Measurements from ENCODE around the genes CEP55, FFAR4, CYP2C19, CYP2C8 and PDLIM1.

DNA sequence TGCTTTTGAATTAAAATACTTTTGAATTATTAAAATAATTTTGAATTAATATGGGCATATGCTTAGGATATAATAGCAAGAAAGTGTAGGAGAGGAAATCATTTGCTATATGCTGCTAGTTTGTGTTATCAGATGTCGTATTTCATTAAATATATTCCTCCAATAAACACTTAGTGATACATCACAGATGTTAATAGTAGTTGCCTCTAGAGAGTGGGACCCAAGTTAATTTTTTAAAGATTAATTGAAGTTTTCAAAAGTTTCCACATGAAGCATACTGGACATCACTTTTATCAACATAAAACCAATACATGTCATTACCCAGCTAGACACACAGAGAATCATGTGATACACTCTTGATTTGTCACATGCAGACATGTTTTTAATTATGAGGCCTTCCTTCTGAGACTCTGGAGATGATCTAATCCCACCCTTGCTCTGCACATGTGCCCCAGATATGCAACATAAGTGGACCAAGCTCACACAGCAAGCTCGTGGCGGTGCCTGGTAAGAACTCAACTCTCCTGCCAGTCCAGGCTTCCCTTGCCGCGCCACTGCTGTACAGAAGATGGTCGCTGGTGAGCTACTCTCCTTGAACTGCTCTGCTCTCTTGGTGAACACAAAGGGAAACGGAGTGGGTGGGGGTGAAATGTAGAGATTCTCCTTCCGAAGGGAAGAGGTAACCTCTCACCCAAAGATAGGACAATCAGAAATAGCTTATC lies 25.8 kb downstream of the MYOF start:
- RRBS, 2 experiments: no CpG with 5 or more reads among the region's 8 CpGs

GRCh38 chr10:93495842-93497102 lies at the start of gene CEP55:
Gene CEP55 (plus strand): TSS chr10:93496612.
- RRBS, 2 experiments: 1% methylated on average over 6 to 12 of the region's 88 CpGs

DNA sequence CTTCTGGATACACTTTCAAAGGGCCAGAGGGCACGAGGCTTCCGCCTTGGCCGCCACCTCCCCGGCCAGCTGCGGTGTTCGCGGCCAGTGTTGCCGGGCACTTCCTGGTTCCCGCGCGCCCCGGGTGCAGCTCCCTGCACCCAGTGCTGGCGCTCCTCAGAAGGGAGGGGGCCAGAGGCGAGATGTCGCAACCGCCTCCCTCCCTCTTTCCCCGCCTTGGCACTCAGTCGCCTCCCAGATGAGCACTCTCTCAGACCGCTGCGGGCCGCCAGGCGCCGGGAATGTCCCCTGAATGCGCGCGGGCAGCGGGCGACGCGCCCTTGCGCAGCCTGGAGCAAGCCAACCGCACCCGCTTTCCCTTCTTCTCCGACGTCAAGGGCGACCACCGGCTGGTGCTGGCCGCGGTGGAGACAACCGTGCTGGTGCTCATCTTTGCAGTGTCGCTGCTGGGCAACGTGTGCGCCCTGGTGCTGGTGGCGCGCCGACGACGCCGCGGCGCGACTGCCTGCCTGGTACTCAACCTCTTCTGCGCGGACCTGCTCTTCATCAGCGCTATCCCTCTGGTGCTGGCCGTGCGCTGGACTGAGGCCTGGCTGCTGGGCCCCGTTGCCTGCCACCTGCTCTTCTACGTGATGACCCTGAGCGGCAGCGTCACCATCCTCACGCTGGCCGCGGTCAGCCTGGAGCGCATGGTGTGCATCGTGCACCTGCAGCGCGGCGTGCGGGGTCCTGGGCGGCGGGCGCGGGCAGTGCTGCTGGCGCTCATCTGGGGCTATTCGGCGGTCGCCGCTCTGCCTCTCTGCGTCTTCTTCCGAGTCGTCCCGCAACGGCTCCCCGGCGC lies at the start of gene FFAR4:
Gene FFAR4, plus strand, starts transcription at position 226 of the 841 bp plus-strand sequence.
- RRBS, 2 experiments: under 1 to 14% methylated on average over 1 to 10 of the region's 86 CpGs

DNA sequence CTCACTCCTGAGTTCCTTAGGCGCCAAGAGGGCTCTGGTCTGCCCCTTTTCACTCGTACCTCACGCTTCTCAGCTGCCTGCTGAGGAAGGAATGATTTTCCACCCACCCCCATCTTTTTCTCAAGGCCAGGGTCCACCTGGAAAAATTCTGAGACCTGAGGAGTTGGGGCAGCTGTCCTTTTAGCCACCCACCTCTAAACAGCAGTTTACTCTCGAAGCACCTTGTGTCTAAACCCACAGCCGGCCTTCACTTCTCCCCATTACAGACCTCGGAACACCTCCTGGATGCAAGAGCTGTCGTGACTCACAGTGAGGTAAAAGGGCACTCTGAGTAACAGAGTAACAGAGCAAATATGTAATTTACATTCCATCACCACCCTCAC lies 12.4 kb downstream of the FFAR4 start:
- RRBS, 2 experiments: no CpG with 5 or more reads among the region's 7 CpGs

DNA sequence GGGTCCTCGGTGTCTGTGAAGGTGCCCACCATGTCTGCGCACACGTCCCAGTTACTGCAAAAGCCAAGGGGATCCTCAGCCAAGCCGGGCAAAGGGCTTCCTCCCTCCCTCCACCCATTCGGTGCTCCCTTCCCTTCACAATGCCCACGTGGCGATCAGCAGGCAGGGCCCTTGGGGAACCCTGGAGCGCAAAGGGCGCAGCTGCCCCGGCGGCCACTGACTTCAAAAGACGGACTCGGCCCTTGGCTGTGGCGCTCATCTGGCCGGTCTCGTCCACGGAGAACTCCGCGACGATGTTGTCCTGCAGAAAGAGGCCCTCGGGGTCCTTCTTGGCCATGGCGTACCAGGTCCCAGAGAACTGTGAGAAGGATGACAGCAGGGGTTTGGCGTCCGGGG lies 591 bp downstream of the RBP4 start:
- RRBS, 2 experiments: 98% methylated on average over 6 of the region's 24 CpGs; no CpG with 5 or more reads in 1 of the 2 experiments

- RRBS, 2 experiments: no CpG with 5 or more reads among the region's 2 CpGs
Observed at GRCh38 chr10:94174412-94174933, 180.7 kb downstream of the PLCE1 start.

DNA sequence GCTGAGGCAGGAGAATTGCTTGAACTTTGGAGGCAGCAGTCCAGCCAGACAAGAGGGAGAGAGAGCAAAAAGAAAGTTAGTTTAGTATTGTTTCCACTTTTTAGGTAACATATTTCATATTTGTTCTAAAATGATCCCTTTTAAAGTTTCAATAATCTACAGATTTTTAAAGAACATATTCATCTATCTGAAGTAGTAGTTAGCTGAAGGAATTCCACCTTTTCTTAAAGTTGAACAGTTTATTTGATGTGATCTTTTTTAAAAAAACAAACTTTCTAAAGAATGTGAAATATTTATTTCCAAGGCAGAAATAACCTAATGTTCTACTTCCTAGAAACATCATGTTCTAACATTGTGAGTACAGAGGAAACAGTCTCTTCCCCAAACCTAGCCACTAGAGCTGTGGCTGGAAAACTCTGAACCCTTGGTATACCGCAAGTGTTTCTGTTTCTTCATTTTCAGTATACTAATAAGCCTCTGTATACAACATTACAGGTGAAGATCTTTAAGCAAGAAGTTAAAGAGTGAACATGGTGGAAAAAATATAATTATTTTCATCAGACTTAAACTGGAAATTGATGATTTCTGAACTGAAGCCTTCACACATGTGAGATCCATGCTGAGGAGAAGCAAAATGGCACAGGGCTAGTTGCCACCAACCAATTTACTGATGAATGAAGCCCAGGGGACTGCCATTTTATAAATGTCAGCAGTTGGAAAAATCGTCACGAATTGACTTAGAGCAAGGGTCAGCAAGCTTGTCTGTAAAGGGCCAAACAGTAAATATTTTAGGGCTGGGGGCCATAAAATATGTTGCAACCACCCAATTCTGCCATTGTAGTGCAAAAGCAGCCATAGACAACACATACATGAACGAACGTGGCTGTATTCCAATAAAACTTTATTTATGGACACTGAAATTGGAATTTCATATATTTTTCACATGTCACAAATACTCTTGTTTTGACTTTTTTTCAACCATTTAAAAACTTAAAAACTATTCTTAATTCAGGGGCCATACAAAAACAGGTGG lies 35.0 kb downstream of the NOC3L start:
- RRBS, 2 experiments: no CpG with 5 or more reads among the region's 5 CpGs

DNA sequence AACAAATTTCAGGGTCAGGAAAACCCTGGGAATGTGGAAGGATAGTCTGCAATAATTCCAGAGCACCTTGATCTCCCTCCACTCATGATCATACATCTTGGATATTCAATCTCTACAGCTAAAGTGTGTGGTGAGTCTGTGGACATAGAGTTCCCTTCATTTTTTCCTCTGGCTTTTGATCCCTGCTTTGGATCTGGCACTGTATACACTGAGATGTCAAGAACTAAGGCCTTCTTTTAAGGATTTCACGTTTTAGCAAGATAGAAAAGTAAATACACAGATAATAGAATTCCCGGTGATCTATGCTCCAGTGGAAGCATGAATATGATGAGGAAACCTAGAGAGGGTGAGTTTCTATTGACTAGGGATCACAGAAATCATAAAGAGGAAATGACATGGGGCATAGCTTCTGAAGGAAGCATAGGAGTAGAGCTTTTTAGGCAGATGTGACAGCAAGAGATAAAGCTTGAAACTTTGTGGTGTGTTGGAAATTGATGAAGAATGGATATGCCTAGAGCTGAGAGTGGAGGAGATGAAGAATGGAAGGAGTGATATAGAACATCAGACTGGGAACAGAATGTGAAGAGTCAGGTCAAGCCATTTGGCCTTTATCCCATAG lies 28.2 kb upstream of the CYP2C19 start:
- RRBS, 2 experiments: no CpG with 5 or more reads among the region's 2 CpGs

DNA sequence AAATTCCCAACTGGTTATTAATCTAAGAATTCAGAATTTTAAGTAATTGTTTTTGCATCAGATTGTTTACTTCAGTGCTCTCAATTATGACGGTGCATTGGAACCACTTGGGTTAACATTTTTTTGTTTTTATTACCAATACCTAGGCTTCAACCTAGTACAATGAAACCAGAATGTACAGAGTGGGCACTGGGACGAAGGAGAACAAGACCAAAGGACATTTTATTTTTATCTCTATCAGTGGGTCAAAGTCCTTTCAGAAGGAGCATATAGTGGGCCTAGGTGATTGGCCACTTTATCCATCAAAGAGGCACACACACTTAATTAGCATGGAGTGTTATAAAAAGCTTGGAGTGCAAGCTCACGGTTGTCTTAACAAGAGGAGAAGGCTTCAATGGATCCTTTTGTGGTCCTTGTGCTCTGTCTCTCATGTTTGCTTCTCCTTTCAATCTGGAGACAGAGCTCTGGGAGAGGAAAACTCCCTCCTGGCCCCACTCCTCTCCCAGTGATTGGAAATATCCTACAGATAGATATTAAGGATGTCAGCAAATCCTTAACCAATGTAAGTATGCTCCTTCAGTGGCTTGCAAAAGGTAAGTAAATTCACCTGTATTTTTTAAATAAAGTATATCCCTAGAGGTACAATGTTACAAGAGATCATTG lies at the start of gene CYP2C19:
Gene CYP2C19, plus strand, starts transcription at position 370 of the 663 bp plus-strand sequence.
- RRBS, 2 experiments: no CpG with 5 or more reads among the region's 3 CpGs

DNA sequence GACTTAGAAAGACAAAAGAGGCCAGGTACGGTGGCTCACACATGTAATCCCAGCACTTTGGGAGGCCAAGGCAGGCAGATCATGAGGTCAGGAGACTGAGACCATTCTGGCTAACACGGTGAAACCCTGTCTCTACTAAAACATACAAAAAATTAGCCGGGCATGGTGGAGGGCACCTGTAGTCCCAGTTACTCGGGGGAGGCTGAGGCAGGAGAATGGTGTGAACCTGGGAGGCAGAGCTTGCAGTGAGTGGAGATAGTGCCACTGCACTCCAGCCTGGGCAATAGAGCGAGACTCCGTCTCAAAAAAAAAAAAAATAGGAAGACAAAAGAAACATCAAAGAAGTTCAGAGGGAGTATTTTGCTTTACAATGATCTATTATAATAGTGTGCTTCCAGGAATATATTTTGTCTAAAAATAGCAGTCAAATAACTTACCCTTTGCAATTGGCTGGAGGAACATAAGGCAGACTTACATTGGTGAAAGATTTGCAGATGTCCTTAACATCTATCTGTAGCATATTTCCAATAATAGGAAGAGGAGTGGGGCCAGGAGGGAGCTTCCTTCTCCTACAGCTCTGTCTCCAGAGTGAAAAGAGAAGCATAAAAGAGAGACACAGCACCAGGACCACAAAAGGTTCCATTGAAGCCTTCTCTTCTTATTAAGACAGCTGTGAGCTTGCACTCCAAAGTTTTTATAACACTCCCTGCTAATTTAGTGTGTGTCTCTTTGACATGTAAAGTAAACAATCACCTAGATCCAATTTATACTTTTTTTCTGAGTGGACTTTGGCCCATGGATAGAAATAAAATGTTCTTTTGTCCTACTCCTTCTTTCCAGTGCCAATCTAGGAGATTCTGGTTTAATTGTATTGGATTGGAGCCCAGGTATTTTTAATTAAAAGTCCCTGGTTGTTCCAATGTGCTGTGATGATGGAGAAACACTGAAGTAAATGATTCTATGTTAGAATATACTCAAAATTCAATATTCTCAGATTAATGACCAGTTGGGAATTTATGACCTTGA lies at the start of gene CYP2C8:
Gene CYP2C8, minus strand, starts transcription at position 738 of the 1,026 bp plus-strand sequence.
- RRBS, 2 experiments: no CpG with 5 or more reads among the region's 6 CpGs

DNA sequence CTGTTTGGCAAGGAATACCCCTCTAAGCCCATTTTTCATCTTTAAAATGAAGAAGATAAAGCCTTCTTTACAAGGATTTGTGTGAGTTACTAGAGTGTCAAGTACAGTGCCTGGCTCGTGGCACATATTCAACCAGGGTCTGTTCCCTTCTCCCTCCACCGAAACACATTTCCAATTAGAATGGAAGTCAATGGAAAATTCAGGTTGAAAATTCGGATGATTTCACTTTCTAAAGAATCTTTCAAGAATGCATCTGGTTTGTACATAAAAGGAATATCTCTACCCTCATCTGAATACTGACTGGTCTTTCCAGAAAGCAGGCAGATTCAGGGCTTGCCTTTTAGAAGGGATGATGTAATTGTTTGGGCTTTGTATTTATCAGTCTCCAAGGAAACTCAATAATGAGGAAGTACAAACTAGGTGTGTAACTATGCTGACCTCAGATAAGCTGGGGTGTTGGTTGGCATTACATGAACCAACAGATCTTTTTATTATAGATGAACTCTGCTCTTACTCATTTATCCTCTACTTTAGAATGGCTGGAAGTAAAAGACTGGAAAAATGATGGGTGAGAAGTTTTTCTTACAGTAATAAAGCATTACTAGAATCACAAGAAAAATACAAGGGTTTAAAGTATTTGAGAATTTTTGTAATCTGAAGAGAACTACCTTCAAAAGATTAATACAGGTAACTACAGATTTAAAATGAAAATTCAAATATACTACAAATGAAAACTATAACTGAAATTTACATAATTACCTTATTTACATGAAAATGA lies 24.1 kb downstream of the PDLIM1 start:
- RRBS, 2 experiments: no CpG with 5 or more reads among the region's 3 CpGs

- RRBS, 2 experiments: 1% methylated on average over 63 to 65 of the region's 123 CpGs
Observed at GRCh38 chr10:95290388-95291383, at the start of gene PDLIM1. Gene PDLIM1 (minus strand): TSS chr10:95291003.

GRCh38 chr10:95392845-95393331 lies 102.1 kb upstream of the PDLIM1 start:
- RRBS, 2 experiments: no CpG with 5 or more reads among the region's 4 CpGs

DNA sequence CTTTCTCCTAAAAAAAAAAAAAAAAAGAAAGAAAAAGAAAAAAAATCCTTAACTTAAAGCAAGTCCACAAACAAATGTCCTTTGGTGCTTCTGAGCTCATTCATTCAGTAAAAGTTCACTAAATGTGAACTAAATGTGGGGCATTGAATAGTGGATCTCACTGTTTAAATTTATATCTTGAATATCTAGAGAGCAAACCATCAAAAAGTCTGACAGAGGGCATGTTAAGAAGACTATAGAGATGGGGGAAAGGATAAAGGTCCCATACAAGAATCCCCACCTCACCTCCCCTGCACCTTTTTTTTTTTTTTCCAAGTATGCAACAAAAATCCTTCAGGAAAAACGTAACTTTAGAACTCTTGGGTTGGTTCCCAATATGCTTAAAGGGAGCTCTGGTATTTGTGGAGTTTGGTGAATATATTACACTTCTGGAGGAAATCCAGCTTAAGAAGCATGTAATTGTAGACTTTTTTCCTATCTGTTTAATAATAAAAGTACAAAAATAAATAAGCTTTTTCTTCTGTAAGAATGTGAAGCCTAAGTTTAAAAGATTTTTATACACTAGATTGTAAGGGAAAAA lies 102.5 kb downstream of the SORBS1 start:
- RRBS, 2 experiments: no CpG with 5 or more reads among the region's 1 CpG

DNA sequence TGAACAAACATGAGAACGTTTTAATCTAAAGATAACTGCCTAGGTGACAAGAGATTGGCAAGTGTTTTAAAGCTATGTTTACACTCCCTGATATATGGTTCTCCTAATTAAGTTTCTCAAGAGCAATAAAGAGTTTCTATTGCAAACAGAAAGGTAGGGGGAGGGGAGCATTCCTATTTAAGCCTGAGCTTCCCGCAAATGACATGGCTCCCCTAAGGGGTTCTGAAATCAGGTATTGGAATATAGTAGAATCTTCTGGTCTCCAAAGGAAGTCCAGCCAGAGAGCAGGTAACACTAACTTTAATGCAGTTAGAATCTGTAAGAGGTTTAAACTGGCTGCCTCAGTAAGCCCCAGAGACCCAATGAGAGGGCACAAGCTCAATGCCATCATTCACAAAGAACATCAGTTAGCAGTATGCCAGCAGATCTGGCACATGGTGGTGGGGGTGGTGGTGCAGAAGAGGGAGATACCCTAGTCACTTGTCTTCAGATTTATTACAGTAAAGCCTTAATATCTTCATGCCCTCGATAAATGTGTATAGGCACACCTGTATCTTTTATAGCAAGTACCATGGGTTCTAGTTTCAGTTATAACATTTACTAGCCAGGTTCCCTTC lies 86.3 kb downstream of the SORBS1 start:
- RRBS, 2 experiments: no CpG with 5 or more reads among the region's 3 CpGs

- RRBS, 2 experiments: no CpG with 5 or more reads among the region's 7 CpGs
Observed at GRCh38 chr10:95476664-95477668, 84.2 kb downstream of the SORBS1 start.

GRCh38 chr10:95495517-95496106 lies 65.6 kb downstream of the SORBS1 start:
- RRBS, 2 experiments: no CpG with 5 or more reads among the region's 6 CpGs

GRCh38 chr10:95543443-95544092 lies 17.6 kb downstream of the SORBS1 start:
- RRBS, 2 experiments: no CpG with 5 or more reads among the region's 7 CpGs

- RRBS, 2 experiments: no CpG with 5 or more reads among the region's 7 CpGs
Observed at GRCh38 chr10:95562834-95563129, 1.6 kb upstream of the SORBS1 start.